Myometrial cell (primary cell): ENCODE data around the gene APOL2.

DNA sequence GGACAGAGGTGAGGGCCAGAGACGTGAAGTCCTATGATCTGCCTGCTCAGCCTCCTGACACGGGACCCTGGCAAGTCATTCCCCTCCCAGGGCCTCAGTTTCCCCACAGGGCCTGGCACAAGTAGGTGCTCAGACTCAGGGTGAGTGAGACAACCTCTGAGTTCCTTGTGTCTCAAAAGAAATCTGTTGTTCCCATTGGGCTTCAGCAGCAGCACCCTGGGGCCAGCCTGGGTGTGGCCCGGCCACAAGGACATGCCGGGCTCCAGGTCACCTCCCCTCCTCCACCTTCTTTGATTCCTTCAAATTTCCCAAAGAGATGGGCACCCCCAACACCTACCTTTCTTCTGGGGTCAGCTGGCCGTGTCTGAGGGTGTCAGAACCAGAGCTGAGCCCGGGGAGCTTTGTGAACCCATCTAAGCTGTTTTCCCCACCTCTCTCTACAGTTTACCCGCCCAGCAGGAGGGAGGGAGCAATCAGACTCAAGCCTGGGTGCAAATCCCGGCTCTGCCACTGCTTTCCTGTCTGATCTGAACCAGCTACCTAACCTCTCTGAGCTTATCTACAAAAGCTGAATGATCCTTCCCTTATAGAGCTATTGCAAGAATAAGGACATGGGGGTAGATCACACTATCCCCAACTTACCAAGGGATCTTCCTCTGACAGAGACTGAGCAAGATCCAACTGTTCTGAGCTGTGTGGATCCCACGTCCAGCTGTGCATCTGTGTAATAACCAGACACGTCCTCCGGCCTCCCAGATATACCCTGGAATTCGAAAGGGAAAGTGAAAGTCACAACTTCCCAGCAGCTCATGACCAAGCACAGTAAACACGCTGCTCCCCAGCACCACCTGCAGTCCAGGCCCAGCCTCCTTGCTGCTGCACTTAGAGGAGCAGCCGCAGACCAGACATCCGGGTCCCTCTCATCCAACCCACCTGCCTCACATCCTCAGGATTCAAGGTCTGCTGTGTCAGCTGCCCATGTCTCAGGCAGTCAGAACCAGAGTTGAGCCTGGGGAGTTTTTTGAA is at the start of gene APOL2:
TSS of gene APOL2 (minus strand) at position 729 of the 1,026 bp plus-strand sequence.
- RAMPAGE, long total RNA = no peak

- RAMPAGE, long total RNA = no peak
These were observed 10.0 kb downstream of the APOL1 start for GRCh38 chr22:36262898-36263434.

GRCh38 chr22:36286135-36287183 is 33.5 kb downstream of the APOL1 start:
- RAMPAGE, long total RNA = no peak

- RAMPAGE, long total RNA = no peak
These were observed 48.7 kb downstream of the APOL1 start for GRCh38 chr22:36301223-36302415.

- RAMPAGE, long total RNA = no peak
These were observed 64.5 kb downstream of the MYH9 start for GRCh38 chr22:36323208-36323748.

DNA sequence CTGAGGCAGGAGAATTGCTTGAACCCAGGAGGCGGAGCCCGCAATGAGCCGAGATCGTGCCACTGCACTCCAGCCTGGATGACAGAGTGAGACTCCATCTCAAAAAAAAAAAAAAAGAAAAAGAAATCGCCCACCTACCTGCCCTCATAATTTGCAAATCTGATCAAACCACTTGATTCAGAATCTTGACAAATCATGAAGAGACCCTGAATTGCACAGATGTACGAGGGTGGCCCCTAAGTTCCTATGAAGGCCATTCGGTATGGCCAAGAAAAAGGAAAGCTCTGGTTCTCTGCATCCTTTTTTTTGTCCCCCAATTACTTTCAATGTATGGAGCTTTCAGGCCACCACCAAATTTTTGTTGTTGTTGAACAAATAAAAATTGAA is 49.1 kb downstream of the MYH9 start:
- RAMPAGE, long total RNA = no peak

GRCh38 chr22:36361414-36361875 is 26.3 kb downstream of the MYH9 start:
- RAMPAGE, long total RNA = no peak

- RAMPAGE, long total RNA = no peak
These were observed 20.5 kb downstream of the MYH9 start for GRCh38 chr22:36367106-36367881.

GRCh38 chr22:36367882-36368944 is 19.6 kb downstream of the MYH9 start:
- RAMPAGE, long total RNA = no peak

- RAMPAGE, long total RNA = no peak
These were observed 7.2 kb upstream of the MYH9 start for GRCh38 chr22:36394933-36395498.

- RAMPAGE, long total RNA = no peak
These were observed 17.6 kb downstream of the TXN2 start for GRCh38 chr22:36463475-36464518.

GRCh38 chr22:36516423-36516642 is 9.5 kb upstream of the FOXRED2 start:
- RAMPAGE, long total RNA = no peak

GRCh38 chr22:36536716-36537253 is 7.8 kb upstream of the EIF3D start:
- RAMPAGE, long total RNA = no peak

DNA sequence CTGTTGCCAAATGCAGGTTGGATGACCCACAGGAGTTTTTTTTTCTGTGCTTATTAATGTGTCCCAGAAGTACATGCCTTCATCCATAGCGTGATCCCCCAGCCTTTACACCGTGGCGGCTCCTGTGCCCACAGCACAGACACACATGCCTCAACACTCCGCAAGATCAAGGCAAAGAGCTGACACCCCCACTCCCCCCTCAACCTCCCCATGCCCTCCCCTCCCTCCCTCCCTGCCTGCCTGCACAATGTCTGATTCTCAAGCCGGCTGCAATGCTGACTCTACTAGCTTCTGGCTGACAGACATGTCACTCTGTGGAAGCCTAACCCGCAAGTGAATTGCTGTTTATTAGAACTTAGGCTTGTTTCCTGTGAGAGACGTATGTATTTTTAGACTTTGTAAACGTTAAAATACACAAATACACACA is 2.2 kb downstream of the CACNG2 start:
- RAMPAGE, long total RNA = no peak

DNA sequence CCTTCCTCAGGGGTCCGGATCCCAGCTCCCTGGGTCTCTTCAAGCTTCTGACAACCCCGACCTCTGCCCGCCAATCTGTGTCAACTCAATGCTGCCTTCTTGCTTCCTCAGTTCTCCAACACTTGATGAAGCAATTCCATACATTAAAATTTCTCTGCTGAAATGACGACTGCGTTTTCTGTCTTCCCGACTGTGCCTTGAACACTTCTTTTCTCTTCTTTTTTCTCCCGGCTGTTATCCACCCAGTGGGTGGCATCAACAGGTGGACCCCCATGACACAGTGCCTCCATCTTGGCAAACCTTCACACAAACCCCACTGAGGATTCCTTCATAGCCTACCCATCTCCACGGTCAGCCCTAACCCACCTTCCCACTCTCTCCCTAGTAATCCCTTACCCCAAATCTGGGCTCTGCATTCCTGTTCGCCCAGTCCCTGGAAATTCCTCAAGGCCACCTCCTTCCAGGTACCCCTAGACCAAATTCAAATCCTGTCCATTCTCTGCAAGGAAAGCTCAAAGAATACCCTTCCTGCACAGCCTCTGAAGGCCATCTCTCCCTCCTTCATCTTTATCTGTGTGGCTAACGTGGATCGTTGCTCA is 4.2 kb downstream of the IFT27 start:
- RAMPAGE, long total RNA = no peak

GRCh38 chr22:36817354-36817661 is 473 bp upstream of the PVALB start:
- RAMPAGE, long total RNA = no peak

- RAMPAGE, long total RNA = no peak
These were observed 14.2 kb upstream of the NCF4 start for GRCh38 chr22:36846664-36847003.

GRCh38 chr22:36856243-36856875 is 4.4 kb upstream of the NCF4 start:
- RAMPAGE, long total RNA = no peak

DNA sequence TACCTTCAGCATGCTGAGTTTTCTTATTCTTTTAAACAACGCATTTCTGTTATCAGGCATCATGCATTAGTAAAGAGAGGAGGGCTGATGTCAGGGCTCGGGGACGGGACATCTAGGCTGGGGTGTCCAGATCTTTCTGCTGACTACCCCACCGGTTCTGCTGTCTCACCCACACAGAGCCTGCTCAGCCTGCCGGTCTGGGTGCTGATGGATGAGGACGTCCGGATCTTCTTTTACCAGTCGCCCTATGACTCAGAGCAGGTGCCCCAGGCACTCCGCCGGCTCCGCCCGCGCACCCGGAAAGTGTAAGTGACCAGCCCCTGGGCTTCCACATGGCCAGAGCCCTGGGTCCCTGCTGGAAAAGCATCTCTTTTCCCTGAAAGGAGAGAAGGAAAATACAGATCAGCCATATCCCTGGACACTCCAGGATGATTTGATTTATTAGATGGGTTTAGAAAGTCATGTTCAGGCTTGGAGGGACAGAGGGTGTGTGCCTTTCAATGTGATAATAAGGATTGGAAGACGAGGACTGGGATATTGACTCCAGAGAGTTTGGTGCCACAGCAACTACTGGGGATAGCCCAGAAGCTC is 9.5 kb downstream of the NCF4 start:
- RAMPAGE, long total RNA = no peak

GRCh38 chr22:36921221-36921741 is 7.9 kb downstream of the CSF2RB start:
- RAMPAGE, long total RNA = no peak